Cytotoxic T cell (primary cell): ENCODE data around the genes LARP4B and IDI2.

DNA sequence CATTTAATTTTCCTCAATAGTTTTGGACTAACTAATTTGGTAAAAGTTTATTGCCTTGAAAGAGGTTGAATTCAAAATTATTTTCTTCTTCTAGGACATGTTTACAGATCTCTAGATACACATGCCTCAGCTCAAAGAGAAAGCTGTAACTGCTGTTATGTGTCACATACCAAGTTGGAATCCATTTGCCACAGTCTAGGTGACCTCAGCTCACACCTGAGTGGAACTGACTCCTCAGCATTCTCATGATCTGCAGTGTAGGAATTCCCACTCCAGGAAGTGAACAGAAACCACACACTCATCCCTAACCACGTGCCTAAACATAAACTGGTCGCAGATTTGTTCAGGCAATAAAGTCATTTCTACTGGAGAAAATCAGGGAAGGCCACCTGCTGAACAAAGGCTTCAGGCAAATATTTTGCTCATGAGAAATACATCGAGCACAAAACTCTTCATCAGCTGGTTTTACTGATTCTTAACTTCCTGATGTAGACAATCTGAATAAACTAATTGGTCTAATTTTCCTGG is 23.0 kb upstream of the ZMYND11 start:
- PRO-cap, 2 experiments, result no peak in any of the 2 experiments

GRCh38 chr10:323714-324344 is 188.6 kb downstream of the ZMYND11 start:
- PRO-cap, 2 experiments, result peak in 1 of 2 experiments; most common plus-strand start chr10:324196 (in 1); most common minus-strand start chr10:324026 (in 1)

- PRO-cap, 2 experiments, result peak in 1 of 2 experiments; most common minus-strand start chr10:333768 (in 1)
Observed at GRCh38 chr10:333165-333880, 198.1 kb downstream of the ZMYND11 start.

GRCh38 chr10:370179-370385 is 234.8 kb downstream of the ZMYND11 start:
- PRO-cap, 2 experiments, result no peak in any of the 2 experiments

DNA sequence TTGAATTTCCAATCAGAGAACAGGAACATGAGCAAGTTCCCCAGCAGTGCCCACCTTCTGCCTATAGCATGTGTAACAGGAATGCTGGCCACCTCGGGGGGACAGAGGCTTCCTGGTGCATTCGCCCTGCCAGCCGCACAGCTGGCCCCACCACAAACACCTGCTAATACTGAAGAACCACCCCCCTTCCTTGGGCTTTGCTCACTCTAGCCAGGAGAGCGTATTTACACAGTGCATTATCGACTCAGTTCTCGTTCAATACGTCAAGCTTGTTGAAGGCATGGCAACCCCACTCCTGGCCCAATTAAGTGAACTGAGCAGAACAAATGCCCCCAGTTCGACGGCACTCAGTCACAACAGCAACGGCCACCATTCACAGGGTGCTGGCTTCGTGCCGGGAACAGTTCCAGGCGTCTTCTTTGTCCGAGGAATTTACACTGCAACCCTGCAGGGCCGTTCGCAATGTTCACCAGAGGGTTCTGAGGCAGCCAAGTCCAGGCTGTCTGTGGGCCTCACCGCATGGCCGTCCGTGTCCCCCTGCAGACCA is 175.4 kb downstream of the DIP2C start:
- PRO-cap, 2 experiments, result no peak in any of the 2 experiments

- PRO-cap, 2 experiments, result no peak in any of the 2 experiments
Observed at GRCh38 chr10:642138-642749, 47.2 kb downstream of the DIP2C start.

- PRO-cap, 2 experiments, result no peak in any of the 2 experiments
Observed at GRCh38 chr10:863651-864396, 67.7 kb downstream of the LARP4B start.

- PRO-cap, 2 experiments, result no peak in any of the 2 experiments
Observed at GRCh38 chr10:878940-879424, 52.5 kb downstream of the LARP4B start.

DNA sequence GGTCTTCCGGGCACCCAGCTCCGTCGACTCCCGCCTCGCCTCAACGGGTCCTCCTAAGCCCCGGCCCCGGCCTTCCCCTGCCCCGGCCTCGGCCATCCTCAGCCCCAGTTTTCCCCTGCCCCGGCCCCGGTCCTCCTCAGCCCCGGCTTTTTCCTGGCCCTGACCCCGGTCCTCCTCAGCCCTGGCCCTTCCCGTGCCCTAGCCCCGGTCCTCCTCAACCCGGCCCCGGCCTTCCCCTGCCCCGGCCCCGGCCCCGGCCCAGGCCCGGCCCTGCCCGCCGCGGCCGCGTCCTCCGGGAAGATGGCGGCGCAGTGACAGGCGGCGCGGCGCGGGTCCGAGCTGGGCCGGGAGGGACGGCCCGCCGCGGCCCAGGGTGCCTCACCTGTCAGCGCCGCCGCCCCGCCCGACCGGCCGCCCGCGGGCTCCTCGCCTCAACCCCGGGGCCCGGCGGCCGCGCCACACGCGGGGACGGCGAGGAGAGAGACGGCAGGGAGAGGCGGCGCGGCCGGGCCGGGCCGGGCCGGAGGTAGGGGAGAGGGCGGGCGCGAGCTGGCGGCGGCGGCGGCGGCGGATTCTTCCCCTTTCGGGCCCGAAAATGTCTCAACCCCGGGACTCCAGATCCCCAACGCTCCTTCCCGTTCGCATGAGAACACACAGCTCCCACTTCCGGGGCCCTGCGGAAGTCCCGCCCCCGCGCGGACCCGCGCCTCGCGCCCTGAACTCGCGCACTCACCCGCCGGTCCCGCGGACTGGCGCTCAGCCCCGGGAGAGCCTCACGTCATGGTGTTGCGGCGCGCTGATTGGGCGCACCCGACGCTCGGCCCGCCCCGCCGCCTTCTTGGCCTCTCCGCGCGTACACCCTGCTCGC is at the start of gene LARP4B:
Gene LARP4B, minus strand, starts transcription at position 660 of the 868 bp plus-strand sequence.
- PRO-cap, 2 experiments, result peak in 2 of 2 experiments; most common plus-strand start position 459 of the sequence (in 1); most common minus-strand start position 143 of the sequence (in 1)

DNA sequence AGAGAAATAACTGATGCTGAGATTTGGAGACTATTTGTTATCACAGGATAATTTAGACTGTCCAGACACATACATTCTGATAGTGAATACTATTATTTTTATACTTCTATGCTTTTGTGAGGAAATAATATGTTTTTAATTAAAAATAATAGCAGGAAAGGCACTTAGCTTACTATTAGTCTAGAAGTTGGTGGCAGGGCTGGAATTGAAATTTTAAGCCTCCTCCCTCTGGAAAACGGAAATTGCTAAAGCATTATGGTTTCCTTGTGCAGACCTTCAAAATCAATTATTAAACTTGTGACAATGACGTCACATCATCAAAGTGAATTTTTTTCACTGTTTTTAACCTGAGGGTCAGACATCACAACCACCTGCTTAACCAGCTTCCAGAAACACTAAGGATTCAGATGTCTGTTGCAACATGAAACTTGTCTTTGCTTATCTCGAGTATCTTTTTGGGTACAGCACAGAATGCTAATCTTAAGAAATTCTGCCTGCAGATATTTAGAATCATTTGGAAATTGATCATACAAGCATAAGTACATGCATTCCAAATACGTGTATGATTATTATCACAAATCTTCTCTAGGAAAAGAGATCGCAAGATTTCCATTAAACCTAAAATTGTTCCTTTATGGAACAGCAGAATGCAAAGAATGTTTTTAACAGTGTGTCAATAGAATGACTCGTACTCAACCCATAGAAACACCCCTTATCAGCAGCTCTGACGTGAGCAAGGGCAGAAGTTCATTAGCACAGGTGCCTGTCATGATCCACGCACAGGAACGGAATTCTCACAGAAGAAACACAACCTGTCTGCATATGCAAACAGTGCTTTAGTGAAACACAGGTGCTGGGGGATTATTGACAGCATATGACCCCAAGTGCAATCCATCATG is 4.2 kb upstream of the GTPBP4 start:
- PRO-cap, 2 experiments, result no peak in any of the 2 experiments

DNA sequence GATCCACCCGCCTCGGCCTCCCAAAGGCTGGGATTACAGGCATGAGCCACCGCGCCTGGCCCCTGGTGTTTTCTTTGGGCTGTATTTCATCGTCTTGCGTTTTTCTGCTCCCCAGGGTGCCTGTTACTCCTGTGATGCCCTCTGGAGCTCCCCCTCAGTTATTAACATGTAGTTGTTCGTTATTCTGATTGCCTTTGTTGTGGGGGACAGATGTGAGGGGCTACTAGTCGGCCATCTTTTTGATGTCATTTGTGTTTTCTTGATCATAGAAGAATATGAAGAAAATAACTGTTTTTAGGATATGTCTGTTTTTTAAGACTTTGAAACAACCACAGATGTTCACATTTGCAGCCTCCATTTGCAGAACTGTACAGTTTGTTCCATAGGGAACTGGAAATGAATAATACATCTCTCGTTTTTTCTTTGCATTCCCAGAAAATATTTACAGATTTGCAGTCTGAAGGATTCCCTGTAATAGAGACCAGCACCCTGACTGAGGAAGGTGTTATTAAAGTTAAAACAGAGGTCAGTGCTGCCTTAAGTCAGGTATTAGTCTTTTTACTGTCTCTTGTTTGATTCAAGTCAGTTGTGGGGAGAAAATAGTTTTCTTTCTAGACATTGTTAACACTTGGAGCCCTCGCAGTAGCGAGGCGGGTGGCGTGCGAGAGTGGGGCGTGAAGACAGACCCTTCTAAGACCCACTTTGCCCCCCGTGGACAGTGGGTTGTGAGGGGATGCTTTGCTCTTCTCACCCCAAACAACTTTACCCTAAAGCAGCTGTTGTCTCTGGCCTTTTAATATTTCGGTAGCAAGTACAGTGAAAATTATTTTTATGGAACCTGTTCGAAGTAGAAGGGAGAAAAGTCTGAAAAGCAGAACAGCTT is 17.4 kb downstream of the GTPBP4 start:
- PRO-cap, 2 experiments, result no peak in any of the 2 experiments

GRCh38 chr10:1025657-1026143 is at the start of gene IDI2:
IDI2 (minus strand) TSS chr10:1025859.
- PRO-cap, 2 experiments, result no peak in any of the 2 experiments

GRCh38 chr10:1044943-1045681 is 3.8 kb downstream of the IDI1 start:
- PRO-cap, 2 experiments, result peak in 2 of 2 experiments; most common minus-strand start chr10:1045318 (in 1)

- PRO-cap, 2 experiments, result peak in 2 of 2 experiments; most common plus-strand start chr10:1056822 (in 1); most common minus-strand start chr10:1056620 (in 1)
Observed at GRCh38 chr10:1056555-1057066, 426 bp downstream of the WDR37 start.

- PRO-cap, 2 experiments, result no peak in any of the 2 experiments
Observed at GRCh38 chr10:1093955-1095545, 38.4 kb downstream of the WDR37 start.

DNA sequence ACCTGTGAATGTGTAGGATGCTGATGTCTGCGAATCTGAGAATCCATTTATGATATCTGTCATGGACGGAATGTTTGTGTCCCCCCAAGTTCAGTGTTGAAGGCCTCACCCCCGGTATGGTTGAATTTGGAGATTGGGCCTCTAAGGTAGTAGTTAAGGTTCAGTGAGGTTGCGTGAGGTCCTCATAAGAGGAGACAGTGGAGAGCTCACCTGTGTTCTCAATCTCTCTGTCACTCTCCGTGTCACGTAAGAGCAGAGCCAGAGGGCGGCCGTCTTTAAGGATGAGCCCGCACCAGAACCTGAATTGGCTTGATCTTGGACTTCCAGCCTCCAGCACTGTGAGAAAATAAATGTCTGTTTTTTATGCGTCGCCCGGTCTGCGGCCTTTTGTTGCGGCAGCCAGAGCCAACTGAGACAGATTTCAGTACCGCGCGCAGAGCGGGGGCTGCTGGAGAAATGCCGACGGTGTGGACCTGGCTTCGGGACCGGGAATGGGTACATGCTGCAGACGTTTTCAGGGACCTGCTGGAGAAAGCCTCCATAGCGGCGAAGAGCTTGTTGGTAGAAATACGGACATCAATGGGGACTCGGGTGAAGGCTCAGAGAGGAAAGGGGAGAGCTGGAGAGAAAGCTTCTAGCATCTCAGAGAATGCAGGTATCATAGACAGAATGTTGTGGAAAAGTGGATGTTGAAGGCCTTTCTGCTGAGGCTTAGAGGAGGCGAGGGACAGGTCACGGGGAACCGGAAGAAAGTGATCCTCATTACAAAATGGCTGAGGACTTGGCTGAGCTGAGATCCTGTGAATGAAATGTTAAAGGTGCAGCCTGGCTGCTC is 40.3 kb downstream of the WDR37 start:
- PRO-cap, 2 experiments, result no peak in any of the 2 experiments

DNA sequence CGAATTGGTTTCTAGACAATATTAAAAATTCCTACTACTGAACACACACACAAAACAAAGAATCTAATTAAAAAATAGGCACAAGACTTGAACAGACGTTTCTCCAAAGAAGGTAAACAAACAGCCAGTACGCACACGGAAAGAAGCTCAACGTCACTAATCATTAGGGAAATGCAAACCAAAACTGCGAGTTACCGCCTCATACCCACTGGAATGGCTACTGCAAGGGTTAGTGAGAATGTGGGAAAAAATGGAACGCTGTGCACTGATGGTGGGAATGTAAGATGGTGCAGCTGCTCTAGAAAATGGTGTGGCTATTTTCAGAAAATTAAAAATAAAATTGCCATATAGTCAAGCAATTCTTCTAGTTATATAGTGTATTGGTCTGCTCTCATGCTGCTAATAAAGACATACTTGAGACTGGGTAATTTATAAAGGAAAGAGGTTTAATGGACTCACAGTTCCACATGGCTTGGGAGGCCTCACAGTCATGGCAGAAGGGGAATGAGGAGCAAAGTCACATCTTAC is 283.7 kb downstream of the ADARB2 start:
- PRO-cap, 2 experiments, result no peak in any of the 2 experiments

- PRO-cap, 2 experiments, result no peak in any of the 2 experiments
Observed at GRCh38 chr10:1465284-1466295, 271.7 kb downstream of the ADARB2 start.

- PRO-cap, 2 experiments, result no peak in any of the 2 experiments
Observed at GRCh38 chr10:3129710-3130082, 42.9 kb downstream of the PITRM1 start.

DNA sequence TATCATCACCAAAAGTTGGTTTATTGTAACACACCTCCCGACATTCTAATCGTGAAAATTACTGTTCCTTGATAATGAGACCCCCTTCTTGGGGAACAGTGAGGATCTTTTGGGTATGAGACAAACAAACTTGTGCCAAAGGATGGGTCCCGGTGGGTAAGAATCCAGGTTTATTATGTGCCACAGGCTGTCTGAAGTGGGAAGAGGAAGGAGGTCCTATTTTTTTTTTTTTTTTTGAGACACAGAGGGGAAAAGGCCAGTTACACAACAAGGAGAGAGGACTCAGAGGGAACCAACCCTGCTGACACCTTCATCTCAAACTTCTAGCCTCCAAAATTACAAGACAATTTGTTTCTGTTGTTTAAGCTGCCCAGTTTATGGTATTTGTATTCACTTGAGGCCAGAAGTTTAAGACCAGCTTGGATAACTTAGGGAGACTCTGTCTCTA is 9.2 kb upstream of the PITRM1 start:
- PRO-cap, 2 experiments, result no peak in any of the 2 experiments